GM19240 (cell line): ENCODE measurements around the genes PGP, ECI1 and TEDC2.

- RRBS: 64% methylated on average over 3 of the region's 25 CpGs
These were observed 38.2 kb downstream of the TSC2 start for GRCh38 chr16:2085863-2086473.

DNA sequence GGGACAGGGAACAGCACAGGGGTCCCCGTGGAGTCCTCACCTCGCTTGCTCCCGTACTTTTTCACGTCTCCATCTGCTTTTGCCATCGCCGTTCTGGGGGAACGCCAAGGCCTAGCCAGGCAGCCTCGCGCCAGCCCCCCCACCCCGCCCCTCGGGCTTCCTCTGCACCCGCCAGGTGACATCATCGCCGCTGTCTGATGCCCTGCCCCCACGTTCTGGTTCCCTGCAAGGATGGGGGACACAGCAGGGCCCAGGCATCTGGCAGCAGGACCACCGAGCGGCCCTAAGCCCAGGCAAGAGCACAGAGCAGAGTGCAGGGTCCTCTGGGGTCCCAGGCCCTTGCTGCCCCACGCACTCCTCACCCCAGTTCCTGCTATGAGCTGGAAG is 12.3 kb downstream of the PKD1 start:
- RRBS: no CpG with 5 or more reads among the region's 18 CpGs

DNA sequence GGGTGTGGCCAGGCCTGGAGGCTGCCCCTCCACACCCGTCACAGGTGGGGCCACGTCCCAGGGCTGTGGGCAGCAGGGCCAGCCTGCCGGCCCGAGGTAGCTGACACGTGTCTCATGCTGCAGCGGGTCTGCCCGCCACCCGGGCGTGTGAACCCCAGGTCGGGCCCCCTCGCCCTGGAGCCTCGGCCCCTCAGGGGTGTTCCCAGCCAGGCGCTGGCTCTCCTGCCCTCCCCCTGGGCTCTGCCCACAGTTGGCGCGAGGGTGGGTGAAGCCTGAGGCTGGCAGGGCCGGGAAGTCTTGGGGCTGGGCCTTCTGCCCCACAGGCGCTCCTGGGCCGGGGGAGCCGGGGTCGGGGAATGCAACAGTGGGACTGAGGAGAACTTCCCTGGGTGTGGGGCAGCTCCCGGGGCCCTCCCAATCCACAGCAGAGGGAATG is 11.5 kb downstream of the PKD1 start:
- RRBS: 65% methylated on average over 3 of the region's 21 CpGs

GRCh38 chr16:2157274-2158565 is 2.1 kb downstream of the TRAF7 start:
- RRBS: 95% methylated on average over 3 of the region's 43 CpGs

GRCh38 chr16:2169695-2170941 is 14.5 kb downstream of the TRAF7 start:
- RRBS: 86% methylated on average over 10 of the region's 58 CpGs

DNA sequence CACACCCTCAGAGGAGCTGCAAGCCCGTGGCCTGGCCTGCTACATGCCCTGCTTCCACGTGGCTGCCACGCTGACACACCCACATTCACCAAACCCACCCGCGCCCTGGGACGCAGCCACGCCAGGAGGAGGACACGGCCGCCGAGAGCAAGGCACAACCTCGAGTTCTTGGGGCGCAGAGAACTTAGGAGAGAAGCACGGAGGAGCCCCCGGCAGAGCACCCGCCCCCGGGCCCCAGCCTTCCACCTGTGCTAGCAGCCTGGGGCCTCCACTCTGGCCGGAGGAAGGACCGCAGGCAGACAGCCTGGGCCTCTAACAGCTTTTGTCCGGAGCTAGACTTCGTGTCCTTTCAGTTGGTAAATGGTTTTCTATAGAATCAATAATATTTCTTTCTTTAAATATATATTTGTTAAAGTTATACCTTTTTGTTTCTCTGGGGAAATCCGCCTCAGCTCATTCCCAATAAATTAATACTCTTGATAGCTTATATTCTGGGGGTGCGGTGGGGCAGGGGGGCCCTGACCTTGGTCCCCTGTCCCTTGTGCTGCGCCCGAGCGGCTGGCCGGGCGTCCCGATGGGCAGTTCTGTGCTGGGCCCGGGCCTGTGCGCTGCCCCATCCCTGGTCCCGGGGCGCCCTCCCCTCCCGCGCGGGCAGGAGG is 18.6 kb downstream of the CASKIN1 start:
- RRBS: 98% methylated on average over 4 of the region's 35 CpGs

DNA sequence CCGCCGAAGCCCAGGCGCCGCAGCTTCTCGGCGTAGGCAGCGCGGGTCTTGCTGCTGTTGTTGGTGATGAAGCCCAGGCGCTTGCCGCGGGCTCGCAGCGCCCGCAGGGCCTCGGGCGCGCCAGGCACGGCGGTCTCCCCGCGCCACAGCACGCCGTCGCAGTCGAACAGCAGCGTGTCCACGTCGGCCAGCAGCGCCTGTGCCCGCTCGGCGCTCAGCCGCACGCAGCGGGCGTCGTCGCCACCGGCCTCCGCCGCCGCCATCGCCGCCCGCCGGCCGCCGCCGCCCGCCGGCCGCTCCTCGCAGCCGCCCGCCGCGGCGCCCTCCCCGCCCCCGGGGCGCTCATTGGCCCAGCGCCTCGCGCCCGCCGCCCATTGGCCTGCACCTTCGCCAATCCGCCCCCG is at the start of gene PGP:
PGP (minus strand) TSS at position 326 of the 404 bp plus-strand sequence.
- RRBS: 2% methylated on average over 16 of the region's 69 CpGs

- RRBS: 71% methylated on average over 3 of the region's 6 CpGs
These were observed 1.9 kb downstream of the DNASE1L2 start for GRCh38 chr16:2238167-2238450.

DNA sequence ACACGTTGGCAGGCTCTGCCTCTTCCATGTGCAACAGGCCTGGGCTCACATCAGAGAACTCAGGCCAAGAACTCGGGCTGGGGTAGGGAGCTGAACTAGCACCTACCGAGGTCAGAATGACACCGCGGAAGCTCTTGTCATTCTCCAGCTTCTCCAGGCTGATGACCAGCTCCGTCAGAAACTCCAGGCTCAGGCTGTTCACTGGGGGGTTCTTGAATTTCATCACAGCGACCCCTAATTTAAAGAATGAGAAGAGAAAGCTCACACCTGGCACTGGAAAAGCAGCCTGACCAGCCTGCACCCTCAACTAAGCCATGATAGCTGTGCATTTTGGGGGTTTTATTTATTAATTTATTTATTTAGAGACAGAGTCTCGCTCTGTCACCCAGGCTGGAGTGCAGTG is 4.6 kb downstream of the ECI1 start:
- RRBS: no CpG with 5 or more reads among the region's 8 CpGs

GRCh38 chr16:2250816-2252002 is at the start of gene ECI1:
ECI1 (minus strand) TSS chr16:2251587.
- RRBS: 3% methylated on average over 21 of the region's 115 CpGs

DNA sequence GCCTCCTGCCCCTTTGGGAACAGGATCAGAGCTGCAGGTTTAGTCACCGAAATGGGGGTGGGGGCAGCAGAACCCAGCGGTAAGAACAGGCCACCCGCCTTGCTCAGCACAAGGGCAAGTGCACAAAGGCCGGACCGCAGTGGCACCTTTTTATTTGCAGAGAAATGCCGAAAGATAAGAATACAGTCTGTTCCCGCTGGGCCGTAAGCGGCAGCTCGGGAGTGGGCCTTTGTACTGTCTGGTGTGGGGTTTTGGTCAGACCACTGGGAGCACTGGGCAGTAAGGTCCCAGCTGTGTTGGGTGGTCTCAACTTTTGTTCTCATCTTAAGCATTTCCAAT is 585 bp upstream of the ECI1 start:
- RRBS: no CpG with 5 or more reads among the region's 10 CpGs

GRCh38 chr16:2268274-2268979 is 501 bp upstream of the RNPS1 start:
- RRBS: 2% methylated on average over 51 of the region's 85 CpGs

DNA sequence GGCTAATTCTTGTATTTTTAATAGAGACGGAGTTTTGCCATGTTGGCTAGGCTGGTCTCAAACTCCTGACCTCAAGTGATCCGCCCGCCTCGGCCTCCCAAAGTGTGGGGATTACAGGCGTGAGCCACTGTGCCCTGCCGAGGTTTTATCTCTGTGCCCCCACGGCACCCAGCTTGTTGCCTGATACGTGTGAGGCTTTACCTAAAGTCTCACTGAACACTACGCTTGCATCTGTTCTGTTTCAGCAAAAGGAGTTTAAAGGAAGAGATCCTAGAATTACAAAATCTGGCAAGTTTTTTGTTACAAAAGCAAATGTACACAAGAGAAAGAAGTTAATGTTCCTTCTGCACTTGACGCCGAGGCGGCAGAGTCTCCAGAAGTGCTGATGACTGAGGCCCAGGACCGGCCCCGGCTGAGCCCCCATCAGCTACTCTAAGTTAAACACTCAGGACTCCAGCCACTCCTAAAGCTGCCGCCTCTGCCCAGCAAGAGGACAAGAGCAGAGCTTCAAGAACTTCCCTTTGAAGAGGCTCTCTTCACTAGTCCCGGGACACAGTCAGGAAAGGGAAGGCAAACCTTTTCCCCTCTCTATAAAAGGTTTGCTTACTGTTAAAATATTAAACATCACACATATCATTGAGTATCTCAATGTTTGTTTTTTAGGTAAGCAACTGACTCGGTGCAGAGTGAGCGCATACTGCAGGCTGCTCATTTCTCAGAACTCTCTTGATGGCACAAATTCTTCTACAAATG is 9.0 kb downstream of the ABCA3 start:
- RRBS: no CpG with 5 or more reads among the region's 18 CpGs

DNA sequence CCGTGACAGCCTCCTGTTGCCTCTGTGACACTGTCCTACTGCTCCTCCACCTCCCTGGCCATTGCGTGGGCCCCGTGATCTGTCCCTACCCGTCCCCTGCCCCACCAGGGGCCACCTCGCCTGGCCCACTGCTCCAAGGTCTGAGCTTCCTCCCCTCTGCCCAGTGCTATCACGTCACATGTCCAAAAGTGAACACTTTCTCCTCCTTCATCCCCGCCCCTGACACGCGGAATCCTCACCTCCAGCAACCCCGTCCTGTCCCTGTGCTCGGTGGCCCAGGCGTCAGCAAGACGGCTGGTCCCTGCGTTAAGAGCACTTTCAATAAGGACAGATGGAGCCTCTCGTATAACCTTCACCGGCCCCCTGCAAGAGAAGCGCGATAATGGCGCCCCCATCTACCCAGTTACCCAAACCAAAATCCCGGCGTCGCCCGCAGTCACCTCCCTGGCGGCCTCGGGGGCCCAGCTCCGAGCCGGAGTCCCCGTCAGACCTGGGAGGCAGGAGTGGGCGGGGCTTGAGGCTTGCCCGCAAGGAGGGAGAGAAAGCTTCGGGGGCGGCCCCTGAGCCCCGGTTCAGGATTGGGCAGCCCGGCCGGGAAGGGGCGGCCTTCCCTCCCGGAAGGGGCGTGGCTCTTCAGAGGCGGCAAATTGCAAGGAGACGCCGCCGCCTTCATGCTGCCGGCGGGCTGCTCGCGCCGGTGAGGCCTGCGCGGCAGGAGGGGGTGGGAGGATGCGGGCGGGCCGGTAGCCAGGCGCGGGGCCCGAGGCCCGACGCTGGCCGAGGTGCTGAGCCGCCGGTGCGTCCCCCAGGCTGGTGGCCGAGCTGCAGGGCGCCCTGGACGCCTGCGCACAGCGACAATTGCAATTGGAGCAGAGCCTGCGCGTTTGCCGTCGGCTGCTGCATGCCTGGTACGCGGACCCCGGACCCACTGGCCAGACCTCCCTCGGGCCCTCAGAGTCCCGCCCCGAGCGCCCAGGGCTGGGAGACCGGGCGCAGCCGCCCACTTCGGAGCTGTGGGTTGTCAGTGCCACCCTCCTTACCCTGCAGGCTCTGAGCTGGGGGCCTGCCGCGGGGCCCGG is at the start of gene TEDC2:
TEDC2 (plus strand) TSS at position 636 of the 1,079 bp plus-strand sequence.
- RRBS: 4% methylated on average over 49 of the region's 84 CpGs

- RRBS: 2% methylated on average over 37 of the region's 119 CpGs
These were observed 1.2 kb upstream of the TBC1D24 start for GRCh38 chr16:2473283-2474572.

- RRBS: no CpG with 5 or more reads among the region's 18 CpGs
These were observed 11.2 kb downstream of the TBC1D24 start for GRCh38 chr16:2486116-2486556.

DNA sequence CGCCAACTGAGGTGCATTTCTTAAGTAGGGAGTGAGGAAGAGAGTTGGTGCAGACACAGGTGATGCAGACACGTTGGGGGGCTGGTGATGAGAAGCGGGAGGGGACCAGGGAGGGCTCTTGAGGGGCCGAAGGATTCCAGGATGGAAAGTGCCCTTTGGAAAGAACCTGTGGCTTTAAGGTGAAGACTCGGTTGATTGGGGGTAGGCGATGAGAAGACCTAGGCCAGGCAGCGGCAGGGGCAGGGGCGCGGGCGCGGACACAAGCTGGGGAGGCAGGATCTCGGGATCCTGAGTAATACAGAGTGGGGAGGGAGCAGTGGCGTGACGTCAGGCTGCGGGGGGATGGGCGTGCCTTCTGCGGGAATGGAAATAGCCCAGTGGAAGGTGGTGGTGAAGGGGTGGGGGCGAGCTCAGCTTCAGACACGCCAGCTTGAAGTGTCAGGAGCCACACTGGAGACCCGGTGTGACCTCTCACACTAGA is 2.4 kb upstream of the ATP6V0C start:
- RRBS: no CpG with 5 or more reads among the region's 20 CpGs

DNA sequence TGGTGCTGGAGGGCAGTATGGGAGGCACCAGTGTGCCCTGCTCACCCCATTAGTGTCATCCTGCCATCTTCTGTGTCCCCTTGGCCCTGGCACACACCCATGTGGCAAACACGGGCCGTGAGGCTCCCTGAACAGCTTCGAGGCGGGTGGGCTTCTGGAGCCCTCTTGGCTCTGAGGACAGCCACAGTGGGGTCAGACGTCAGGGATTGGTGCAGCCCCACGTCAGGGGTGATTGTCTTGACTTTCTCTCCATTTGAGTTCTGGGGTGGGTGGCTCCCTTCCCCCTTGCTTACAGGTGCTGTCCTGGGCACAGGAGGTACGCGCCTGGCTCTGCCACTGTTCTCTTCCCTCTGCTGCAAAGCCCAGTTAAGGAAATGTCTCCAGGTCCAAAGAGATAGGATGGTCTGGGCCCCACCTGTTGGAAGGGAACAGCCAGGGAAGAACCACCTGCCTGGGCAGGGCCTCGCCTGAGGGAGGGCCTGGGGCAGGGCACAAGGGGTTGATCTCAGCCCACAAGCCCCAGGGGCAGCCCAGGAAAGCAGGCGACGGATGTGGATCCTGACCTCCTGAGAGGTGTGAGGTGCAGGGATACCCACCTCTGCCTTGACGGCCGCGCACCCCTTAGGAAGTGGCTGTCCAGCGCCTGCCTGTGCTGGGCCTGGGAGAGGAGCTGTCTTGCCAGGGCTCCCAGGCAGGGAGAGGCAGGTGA is 765 bp downstream of the CEMP1 start:
- RRBS: no CpG with 5 or more reads among the region's 15 CpGs

- RRBS: no CpG with 5 or more reads among the region's 87 CpGs
These were observed 613 bp upstream of the CEMP1 start for GRCh38 chr16:2531596-2532445.

DNA sequence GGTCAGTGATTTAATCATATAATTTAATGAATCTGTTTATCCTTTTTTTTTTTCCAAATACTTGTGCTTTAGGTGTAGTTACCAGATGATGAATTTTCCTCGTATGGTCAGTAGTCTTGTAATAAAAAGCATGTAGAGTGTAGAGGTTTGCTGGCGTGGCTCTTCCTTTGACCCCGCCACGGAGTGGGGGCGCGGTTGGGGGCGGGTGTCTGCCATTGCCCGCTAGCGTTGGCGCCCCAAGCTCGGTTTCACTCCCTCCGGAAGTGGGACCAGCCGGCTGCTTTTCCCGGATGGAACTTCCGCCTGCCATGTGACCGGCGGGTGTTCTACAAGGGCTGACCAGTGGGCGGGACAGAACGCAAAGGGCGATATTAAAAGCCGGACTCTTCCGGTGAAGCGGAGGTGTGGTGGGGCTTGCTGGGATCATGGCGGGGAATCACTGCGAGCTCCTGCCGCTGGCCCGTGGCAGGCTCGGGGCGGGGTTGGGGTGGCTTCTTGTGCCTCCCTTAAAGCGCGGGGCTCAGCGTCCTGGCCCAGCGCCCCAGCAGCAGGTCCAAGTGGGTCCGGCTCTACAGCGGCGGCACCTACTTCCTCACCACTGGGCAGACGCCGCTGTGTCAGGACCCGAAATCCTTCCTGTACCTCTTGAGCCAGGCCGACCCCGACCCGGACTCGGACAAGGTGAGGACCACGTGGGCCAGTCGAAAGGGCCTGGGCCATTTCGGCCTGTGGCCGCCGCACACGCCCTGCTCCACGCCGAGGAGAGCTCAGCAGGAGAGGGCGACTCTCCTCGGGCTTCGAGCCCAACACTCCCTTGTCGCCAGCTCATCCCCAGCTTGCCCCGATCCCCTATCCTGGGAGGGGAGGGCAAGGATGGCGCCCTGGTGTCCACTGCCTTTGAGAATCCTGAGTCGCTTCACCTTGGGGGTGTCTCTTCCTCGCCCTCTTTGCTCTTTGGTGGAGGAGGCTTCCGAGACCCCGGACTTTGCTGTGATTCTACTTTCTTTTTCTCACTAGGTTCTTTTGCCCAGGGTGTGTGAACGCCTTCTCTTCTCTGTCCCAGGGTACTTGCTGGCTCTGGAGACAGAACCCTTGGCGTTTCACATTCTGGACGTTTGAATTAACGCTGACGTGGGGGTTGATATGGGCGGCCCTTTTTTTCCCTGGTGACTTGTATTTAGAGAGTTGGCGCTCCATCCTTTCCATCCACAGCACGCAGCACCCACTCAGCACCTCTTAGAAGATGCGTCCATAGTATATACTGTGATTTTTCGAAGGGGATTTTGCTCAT is 65.7 kb downstream of the PDPK1 start:
- RRBS: 3% methylated on average over 9 of the region's 71 CpGs